Frontal cortex (tissue), 2 donors: ENCODE measurements around a stretch of chr17.

DNA sequence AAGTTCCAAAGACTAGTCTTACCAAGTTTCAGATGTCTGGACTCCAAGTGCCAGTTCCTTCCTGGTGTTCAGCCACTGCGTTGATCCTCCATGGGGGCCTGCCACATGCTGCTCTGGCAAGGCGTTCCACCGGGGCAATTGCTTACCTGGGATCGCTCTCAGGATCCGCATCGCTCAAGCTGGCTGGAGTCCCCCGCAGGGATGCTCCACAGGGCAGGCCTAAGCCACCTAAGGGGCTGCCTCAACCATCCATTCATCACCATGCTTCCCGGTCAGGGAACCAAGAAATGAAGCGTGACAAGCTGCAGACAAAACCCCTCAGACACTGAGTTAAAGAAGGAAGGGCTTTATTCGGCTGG is 6.3 kb upstream of the ACSF2 start:
- RAMPAGE, long total RNA, result no peak

GRCh38 chr17:50464730-50465776 is 3.6 kb downstream of the CHAD start:
- RAMPAGE, long total RNA, result no peak

- RAMPAGE, long total RNA, result no peak
These were observed 4.8 kb upstream of the CHAD start for GRCh38 chr17:50473372-50473894.

- RAMPAGE, long total RNA, result no peak
These were observed 4.5 kb downstream of the RSAD1 start for GRCh38 chr17:50483068-50483725.

GRCh38 chr17:50484360-50485691 is 6.2 kb downstream of the RSAD1 start:
- RAMPAGE, long total RNA, result no peak

DNA sequence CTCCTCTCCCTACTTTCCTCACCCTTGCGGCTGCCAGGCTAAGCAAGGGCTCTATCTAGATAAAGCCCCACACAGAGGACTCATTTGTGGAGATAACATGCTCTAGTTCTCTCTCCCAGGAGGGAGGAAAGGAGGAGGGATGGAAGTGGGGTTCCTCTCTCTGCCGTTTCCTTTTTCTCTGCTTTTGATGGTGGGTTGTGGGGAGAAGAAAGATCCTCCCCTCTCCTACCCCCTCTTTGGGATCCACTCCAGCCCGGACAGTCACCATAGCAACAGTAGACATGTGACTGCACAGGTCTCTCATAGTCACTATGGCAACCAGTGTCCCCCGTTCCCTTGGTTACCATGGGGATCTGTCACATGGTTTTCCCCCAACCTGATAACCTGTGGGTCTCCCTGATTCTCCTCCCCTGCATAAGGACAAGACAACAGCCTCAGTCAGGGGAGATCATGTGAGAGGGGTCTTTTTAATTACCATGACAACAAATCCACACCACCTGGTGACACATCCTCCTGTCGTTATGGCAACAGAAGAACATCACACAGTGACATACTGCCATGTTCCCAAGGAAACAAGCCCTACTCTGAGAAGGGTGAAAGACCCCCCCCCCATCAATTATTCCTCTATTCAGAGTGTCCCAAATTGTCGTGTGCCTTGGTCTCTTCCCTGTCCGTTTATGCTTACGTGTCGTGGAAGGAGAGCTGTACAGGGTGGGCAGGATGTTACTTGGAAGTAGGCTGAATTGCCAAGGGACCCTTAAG is 5.4 kb downstream of the CACNA1G start:
- RAMPAGE, long total RNA, result no peak

GRCh38 chr17:50583626-50584474 is 23.3 kb downstream of the CACNA1G start:
- RAMPAGE, long total RNA, result no peak

- RAMPAGE, long total RNA, result no peak
These were observed 4.2 kb downstream of the ABCC3 start for GRCh38 chr17:50638495-50639672.

DNA sequence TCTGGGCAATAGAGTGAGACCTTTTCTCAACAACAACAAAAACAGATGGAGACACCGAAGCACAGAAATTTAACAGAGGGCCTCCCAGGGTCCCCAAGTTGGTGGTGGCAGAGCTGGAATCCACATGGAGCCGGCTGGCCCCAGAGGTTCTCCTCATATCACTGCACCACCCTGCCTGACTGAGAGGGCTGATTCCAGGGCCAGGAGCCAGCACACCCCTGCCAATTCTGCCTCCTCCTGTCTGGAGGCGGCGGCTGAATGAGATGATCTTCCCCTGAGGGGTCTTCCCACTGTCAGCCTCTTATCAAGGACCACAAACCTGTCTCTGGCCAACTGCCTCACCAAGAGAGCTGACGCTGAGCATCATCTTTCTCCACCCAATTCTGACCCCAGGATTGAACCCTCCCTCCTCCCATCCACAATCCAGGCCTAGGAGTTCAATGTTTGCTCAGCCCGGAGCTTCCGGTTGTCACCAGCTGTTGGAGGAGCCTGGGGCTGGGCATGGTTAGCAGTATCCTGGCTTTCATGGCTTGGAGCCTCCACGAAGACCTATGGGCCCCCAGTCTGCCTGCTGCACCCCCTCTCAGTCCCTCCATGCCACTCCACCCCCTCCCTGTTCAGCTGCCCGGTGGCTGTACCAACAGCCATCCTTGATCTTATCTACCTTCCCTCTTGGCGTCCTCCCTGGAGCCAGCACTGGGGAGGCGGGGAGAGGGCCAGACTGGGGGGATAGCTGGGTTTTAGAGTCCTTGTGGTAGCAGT is 25.5 kb downstream of the ABCC3 start:
- RAMPAGE, long total RNA, result no peak

DNA sequence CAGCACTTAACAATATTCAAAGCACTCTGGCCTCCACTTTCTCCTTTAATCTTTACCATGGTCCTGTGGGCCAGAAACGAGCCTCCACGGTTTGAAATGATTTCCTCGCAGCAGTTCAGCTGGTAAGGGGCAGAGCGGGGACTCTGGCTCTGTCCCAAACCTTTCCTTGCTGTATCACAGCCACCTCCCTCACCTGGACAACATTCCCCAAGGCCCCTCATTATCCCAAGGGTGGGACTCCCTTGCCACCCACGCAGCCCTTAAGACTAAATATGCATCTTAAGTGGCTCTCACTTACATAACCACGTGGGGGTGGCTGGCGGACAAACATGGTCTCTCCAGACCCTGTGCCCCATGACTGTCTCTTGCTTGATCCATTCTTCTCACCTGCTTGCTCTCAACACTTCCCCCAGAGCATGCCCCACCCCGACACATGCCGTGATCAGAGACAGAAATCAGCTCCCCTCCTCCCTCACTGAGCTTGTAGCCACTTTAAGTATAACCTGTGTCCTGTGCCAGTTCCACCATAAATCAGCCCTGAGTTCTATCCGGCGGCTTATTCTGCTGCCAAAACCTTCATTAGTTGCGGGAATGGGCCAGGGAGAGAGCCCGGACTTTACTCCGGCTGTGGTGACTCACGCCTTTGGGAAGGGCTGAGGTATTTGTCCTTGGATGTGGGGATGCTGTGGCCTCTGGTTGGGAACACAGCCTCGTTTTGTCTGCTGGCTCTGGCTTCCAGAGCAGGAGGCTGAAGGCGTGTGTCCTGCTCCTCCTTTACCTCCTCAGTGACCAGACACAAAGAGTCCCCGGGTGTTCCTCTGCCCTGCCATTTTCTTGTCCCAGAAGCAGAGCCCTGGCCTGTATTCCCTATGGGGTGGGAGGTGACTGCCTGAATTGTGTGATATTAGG is 21.2 kb downstream of the ANKRD40 start:
- RAMPAGE, long total RNA, result no peak

DNA sequence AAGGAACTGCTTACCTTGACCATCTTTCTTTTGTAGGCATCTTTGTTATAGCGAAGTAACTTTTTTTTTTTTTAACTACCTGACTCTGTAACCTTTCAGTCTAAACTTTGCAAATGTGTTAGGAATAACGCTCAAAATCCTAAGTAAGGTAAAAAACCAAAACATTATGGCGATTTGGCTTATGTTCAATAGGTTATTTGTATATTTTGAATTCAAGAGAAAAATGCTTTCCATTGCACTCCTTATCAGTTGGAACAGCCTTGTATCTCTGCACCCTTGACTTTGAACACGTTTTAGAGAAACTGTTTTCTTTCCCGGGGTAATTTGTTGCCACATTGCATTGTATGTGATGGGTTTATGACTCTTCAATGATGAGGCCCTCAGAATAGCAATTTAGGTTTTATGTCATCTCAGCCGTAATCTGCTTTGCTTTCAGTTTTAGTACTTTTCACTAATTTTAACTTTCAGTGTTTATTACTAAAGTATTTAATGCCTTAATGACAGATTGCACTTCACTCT is 1.7 kb downstream of the LUC7L3 start:
- RAMPAGE, long total RNA, result no peak

DNA sequence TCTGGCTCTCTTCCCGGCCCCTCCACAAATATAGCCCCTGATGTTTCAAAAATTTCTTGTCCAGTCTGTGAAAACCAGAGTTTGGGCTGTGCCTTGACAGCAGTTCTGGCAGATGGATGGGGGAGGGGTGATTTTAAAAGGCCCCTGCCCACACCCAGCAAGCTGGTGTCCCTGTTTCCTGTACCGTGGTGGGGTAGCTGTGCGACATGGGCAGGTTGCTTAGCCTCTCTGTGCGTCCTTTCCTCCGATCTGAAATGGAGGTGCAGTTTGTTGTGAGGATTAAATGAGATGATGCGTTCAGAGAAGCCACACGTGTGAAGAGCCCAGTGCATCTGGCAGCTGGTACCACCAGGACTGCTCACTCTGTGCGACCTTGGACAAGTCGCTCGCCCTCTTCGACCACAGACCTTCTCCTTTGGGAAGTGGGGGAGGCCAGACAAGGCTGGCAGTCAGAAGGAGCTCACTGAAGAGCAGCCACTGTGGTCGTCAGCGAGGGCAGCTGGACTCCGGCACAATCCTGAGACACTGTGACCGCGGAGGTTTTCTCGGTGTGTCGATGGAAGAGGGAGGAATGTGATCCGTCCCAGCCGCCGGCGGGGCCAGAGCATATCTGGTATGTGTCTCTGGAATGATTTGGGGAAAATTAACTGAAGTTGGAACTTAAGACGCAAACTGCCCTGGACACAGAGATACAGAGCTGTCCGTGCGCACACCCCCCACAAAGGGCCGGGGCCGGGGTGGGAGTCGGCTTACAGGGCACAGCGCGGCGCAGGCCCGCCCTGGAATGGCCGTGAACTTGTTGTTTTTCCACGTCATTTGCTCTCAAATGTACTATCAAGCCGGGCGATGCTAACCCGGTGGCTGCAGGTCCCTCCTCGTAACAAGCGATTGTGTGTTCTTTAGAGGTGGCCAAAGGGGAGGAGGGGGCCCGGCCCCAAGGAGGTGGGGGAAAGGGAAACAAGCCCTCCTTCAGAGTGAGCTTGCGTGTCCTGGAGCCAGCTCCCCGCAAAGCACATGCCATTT is 655 bp upstream of the WFIKKN2 start:
- RAMPAGE, long total RNA, result no peak

DNA sequence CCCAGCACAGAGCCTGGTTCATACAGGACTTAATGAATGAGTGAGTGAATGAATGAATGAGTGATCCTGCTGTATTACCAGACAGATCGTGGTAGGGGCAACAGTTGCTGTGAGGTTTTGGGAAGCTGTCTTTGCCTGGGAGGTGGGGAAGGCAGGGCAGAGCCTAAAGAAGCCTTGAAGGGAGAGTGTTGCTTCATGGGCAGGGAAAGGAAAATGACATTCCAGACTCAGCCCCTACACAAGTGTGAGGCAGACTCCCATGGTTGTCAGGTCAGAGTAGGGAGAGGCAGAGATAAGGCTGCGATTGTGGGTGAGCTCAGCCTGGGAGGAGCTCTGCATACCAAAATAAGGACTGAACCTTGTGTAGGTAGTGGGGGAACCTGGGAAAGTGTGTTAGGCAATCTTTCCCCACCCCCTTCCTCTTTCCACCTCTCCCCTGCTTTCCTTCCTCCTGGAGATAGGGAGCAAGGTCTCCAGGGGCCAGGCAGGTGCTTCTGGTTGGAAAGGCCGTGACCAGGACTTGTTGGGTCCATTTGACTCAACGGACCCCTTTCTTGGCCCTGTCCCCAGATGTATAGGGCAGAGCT is 18.3 kb upstream of the TOB1 start:
- RAMPAGE, long total RNA, result no peak

- RAMPAGE, long total RNA, result no peak
These were observed 90.9 kb downstream of the SPAG9 start for GRCh38 chr17:51029624-51030289.

DNA sequence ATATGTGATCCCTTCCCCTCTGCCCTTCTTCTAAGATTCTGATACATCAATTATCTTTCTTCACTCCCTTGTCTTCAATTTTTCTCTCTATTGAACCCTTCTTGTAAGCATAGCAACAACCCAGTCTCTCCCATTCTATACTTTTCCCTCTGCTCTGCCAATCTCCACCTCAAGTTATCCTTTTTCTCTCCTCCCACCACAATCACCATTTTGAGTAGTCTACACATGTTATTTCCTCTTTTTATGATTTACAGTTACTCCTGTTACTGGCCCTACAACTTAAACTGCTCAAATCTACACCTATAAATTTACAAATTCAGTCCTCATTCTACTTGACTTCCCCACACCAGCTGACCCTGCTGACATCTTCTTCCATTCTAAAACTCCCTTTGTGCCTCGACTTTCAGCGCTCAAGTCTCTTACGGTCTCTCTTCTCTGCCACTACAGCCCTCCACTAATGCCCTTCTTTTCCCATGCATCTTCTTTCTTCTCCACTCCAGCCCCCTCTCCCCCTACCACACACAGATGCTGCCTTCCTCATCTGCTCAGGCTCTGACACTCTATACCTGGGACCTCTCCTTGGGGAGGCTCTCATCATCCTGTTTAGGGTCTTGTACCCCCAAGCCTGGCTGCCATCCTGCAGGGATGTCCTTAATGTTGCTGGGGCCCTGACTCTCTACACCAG is 84.5 kb downstream of the SPAG9 start:
- RAMPAGE, long total RNA, result no peak

- RAMPAGE, long total RNA, result no peak
These were observed 385 bp upstream of the SPAG9 start for GRCh38 chr17:51120927-51121579.

DNA sequence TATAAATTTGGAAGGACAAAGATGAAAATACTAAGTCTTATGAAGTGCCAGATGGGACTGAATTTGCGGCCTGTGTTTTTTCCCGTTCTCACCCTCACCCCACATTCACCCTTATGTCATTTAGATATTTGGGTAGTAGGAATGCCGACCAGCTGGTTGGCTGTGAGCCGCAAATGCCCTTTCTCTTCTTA is 1.5 kb upstream of the SPAG9 start:
- RAMPAGE, long total RNA, result no peak

DNA sequence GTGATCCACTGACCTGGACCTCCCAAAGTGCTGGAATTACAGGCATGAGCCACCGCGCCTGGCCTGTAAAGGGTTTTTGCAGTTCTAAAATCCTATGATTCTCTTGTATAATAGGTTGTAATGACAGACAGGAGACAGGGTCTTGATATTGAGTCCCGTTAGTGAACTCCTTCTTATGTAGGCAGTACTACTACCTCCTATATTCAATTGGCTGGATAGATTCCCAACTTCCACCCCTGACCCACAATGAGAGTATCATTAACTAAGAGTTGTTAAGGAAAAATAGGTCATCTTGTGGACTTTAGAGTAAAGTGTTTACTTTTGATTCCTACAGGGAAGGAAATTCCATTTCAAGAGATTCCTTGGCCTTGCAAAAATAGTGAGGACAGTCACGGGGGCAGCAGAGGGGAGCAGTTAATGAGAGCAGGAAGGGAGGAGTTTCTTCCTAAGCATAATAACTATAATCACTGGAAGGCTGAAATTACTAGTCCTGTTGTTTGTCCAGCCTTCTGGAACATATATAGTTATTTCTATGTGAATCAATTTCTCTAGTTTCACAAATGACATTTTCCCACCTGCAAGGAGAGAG is 5.3 kb upstream of the SPAG9 start:
- RAMPAGE, long total RNA, result no peak

GRCh38 chr17:51152553-51153188 is 688 bp upstream of the NME1 start:
- RAMPAGE, long total RNA, result no peak

DNA sequence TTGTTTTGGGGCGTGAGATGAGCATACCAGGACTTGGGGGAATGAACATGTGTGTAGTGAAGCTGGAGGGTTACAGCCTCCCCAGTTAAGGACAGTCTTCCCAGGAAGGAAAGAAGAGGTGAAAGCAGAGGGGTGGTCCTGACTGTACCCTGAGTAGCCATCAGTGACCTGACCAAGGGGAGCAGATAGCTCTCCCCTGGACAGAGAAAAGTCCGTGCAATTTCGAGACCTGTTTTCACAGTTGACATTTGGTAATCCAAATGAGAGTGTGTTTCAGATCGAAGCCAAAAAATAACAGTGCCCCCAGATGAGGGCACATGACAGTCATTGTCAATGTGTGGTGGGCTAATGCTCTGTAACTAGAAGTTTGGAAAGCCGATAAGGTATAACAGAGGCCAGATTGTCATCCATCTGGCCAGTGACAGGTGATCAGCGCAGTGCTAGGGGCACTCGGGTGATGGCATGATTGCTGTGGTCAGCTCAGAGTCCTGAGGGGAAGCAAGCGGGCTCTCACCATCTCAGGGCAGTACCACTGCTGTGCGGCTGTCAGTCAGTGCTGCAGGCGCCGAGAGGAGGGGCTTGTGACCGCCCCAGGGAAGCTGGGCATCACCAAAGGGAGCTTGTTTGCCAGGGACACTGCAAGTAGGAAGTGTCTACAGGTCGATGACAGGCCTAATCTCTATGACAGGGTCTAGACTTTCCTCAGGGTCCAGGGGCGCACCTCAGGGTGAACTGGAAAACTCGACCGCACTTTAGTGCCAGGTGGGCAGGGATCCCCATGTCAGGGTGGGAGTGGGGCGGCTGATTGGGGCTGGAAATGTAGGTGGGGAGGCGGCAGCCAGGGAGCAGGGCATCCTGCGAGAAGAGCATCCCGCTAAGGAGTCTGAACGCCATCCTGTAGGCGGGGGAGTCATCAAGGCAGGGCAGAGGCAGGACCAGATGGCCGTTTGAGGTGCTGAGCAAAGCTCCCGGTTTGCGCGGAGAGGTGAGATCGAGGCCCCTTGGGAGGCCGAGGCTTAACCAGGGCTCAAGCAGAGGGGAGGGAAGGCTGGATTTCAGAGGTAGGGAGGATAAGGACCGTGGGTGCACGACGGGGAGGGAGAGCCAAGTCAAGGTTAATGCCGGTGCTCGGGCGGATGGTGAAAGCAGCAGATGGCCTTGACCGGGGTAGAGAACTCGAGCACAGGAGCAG is 895 bp upstream of the NME2 start:
- RAMPAGE, long total RNA, result no peak